Caco-2 (cell line): ENCODE results near the genes ANKRD37 and PDLIM3.

DNA sequence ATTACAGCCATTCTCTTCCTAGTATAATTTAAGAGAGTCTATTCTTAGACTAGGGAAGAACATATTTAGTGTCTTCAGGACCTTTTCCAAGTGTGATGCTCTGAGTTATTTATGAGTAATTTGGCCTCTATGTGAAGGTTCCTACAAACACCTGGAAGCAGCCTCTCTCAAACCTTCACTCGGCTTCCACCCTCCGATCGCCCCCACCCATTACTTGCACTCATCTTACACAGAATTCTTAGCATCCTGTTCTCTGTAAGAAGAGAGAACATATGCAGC is 29.4 kb upstream of the CENPU start:
- PRO-cap = no peak
- RRBS = no CpG with 5 or more reads among the region's 3 CpGs

- PRO-cap = no peak
- RRBS = no CpG with 5 or more reads among the region's 13 CpGs
Observed at GRCh38 chr4:184788427-184788839, 37.3 kb downstream of the ACSL1 start.

- PRO-cap = no peak
- RRBS = no CpG with 5 or more reads among the region's 19 CpGs
Observed at GRCh38 chr4:184794549-184795523, 30.9 kb downstream of the ACSL1 start.

DNA sequence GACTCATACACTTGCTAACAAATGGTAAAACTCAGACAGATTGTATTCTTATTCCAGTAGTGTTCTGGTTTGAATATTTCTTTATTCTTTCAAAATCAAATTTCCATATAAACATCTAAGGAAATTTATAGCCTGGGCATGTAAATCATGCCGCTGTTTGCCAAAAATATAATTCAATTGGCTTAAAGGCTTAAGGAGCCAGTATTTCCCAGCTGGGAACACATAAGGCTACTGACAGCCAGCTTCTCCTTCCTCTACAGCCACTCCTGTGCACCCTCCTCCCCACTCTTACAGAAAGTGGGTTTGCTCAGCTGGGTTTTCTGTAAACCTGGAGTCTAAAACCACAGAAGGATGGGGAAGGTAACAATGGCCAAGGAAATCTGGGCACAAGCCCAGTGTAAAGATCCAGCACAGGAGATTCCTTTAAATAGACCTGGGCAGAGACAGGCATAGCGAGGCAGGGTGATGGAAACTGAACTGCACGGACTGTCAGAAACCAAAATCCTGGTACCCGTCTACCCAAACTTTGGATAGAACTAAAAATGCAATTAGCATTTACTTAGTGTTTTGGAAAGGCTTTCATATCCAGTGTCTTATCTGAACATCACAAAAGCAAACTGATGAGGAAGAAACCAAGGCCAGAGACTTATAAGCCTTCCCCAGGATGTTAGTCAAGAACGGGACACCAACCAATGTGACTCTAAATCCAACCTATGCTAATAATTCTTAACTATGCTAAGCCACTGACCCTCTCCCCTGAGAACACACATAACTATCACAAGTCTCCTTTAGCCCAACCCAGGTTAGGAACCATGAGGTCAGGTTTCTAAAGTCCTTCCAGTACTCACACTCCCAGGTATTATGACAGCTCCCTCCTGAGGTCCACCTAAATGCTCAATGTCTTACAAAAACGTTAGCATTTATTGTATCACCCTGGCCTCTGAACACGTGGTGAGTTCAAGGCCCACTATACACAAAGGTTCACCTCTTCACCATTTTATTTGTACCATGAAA is 18.3 kb downstream of the ACSL1 start:
- PRO-cap = no peak
- RRBS = no CpG with 5 or more reads among the region's 7 CpGs

DNA sequence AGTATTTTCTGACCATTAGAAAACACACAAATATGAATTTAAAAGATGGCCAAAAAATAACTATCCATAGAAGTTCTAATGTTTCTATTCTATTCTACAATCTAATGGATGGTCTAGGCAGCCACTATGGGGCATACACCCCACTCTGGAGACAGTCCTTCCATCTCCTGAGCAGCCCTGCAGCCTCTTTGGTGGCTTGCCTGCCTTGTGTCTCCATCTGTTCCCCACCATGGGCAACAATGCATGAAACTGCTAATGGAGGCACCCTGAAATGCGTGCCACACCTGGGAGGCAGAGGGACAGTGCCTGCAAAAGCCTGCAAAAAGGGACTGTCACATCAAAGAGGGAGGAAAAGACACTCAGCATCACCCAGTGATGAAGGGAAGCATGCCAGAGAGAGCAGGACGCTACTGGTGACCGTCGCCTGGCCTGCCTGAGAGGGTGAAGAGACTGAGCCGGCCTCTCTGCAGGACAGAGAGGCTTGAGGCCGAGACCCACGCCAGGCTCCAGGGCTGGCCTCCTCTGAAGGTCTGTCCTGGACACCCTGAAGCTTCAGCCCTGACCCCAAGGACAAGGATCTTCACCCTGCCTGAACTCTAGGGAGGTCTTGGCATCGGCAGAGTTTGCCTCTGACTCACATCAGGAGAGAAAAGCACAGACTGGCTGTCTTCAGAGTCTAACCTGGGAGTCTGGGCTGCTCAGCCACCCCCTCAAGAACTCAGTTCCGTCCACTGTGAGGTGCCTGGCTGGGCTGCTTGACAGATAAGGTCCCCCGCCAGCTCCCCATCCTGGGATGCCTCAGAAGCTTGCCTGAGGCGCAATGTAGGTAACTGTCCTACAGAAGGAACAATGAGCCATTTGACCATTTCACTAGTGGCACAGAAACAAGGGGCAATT is 8.2 kb downstream of the ACSL1 start:
- PRO-cap = no peak
- RRBS = no CpG with 5 or more reads among the region's 11 CpGs

GRCh38 chr4:184850696-184851796 is 25.3 kb upstream of the ACSL1 start:
- PRO-cap = no peak
- RRBS = no CpG with 5 or more reads among the region's 10 CpGs

- PRO-cap = no peak
- RRBS = no CpG with 5 or more reads among the region's 15 CpGs
Observed at GRCh38 chr4:184859934-184860693, 34.3 kb upstream of the ACSL1 start.

GRCh38 chr4:184882288-184882873 is 56.6 kb upstream of the ACSL1 start:
- PRO-cap = no peak
- RRBS = no CpG with 5 or more reads among the region's 11 CpGs

DNA sequence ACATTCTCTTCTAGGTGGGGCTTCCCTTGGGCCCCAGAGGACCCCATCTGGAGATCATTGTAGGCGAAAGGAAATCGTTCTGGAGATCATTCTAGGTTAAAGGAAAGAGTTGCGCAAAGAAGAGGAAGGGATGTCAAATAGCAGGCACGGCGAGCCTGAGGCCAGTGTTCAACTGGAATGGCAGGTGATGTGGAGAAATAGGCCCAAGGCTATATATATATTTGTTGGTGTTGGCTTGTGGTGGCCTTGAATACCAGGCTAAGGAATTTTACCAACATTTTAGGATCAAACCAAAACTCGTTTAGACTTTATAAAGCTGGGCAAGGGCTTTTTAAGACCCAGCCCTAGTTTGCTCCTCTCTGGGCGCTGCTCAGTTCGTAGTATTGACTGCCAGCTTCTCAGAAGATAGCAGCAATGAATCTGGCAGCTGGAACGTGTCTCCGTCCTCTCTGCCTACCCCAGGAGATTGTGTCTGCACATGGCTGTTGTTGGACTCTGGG is 68.5 kb upstream of the ACSL1 start:
- PRO-cap = no peak
- RRBS = no CpG with 5 or more reads among the region's 10 CpGs

GRCh38 chr4:184978199-184978536 is 40.1 kb upstream of the HELT start:
- PRO-cap = no peak
- RRBS = no CpG with 5 or more reads among the region's 6 CpGs

- PRO-cap = no peak
- RRBS = 57% methylated on average over 3 of the region's 11 CpGs
Observed at GRCh38 chr4:185202295-185202849, 1.4 kb downstream of the CFAP97 start.

DNA sequence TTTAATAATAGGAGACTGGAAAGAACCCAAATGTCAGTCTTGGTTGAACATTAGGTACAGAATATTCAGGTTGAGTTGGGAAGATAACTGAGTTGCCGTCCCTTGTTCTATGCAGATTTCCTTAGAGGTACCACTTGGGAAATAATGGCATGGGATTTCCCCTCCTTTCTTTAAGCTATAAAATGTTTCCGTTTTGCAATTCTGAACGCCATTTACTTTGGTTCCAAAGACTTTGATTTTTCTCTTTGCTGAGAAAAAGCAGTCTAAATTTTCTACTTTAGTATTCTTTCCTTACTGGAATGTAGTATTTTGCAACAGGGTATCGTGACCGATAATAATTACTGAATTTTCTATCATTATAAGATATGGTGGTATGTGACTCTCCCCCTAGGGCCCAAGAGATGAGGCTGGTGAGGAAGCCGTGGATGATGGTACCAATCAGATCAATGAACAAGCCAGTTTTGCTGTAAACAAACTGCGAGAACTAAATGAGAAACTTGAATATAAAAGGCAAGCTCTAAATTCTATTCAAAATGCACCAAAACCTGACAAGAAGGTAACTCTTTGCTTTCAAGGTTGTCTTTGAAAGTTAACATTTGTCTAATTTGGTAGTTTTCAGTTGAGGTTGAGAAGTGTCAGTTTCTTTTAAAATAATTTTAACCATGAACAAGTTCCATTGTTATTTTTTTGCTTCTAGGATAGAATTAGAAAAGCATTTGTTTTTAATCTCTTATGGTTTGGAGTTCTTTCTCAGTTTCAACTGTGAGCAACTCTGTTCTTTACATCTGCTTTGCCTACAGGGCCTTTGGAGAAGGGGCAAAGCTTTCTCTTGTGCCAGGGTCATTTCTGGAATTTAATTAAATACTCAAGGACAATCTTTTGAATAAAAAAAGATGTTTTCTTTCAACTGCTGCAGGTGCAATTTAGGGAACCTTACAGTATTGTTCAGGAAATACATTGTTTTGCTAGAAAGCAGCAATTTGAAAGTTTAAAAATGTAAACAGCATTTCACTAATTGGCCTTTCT is 63.2 kb downstream of the LRP2BP start:
- PRO-cap = no peak
- RRBS = no CpG with 5 or more reads among the region's 7 CpGs

DNA sequence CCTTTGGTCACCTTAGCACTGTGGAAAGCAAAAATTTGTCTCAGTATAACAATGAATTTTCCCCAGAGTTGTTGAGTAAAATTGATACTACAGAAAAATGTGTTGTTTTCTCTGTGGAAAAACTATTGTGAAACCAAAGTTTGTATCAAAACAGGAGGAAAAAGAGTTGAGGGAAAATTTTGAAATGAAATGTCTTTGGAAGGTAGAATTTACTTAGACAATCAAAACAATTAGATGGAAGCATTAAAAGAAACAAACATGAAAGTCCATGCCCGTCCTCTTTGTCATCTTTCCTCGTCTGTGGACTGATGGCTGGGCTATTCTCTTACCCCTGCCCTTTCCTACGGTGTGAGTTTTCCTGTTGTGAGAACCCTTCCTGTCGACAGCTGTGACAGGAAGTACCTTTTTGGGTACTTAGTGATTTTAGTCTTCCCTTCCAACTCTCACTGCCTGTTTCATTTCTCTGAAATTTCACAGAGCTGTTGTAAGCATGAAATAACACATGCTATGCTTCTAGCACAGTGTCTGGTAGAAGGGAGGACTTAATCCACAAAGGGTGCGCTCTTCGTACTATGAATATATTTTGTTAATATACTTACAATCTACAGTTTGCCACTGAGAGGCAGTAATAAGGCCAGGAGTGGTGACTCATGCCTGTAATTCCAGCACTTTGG is 50.7 kb downstream of the LRP2BP start:
- PRO-cap = no peak
- RRBS = no CpG with 5 or more reads among the region's 6 CpGs

DNA sequence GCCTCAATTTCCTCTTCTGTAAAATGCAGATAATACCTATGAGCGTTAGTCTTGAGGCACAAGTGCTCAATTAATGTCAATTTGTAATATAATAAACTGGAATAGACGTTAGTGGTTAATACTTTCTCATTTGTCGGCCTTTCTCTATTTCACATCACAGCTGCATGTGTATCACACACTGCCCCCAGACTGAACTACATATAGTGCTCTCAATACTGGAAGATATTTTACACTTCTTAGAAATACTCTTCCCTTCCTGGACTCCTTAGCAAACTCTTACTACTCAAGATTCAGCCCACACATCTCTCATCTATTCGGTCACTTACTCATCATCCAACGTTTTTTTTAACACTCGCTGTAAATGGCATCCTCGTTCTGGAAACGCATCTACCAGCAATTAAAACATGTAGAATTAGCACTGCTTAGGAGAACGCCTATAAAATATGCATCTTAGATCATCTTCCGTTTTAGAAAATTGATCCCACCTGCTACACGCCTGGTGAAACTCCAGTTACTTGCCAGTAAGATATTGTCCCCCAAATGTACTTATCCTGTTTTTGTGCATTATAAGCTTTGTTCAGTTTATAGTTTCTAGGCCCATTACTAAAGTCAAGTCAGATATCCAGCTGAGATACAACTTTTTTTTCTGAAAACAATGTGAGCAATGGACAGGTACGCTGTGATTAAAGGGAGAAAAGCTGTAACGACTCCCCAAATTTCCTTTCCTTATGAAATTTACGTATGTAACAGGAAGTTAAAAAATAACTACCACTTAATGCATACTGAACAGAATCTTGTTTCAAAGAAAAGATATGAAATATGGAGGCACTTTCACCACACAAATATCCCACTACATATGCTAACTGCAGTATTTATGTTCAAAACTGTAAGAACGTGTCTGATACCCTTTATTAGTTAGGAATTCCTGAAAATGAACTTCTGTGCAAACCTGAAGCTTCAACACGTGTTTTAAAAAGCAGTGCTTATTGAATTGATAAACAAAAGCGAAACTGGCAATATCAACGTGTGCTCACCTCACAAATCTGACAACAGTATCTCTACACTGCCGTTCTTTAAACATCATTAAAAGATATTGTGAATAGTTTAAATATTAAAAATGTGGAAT is 908 bp downstream of the LRP2BP start:
- PRO-cap = no peak
- RRBS = no CpG with 5 or more reads among the region's 19 CpGs

DNA sequence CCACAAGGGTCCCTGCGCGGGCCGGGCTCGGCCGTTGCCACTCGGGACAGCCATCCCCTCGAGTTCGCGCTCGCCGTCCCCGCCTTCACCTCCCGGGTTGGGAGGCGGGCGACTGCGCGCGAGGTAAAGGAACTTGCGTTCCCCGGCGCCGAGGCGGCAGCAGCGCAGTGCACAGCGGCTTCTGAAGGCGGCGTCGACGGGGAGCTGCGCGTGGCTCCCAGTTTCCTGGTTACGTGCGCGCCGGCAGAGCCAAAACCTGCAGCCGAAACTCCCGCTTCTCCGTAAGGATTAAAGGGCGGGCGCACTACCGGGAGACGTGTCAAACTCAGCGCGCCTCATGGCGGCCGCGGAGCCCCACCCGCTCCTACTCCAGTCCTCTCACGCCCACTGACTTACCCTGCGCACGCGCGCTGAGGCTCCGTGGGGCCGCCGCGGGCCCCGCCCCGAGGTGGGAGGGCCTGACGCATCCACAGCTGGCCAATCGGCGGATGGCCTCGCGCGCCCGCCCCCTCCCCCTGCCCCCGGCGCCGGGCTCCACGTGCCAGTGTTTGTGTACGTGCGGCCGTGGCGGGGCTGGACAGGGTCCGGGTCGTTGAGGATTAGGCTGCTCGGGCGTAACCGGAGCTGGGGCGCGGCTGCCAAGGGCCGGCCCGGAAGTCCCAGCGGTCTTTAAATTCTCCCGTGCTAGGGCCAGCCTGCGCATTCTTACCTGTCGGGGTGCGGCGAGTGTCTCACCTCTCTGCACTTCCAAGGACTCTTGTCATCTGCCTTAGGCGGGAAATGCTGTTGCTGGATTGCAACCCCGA is at the start of gene ANKRD37:
Gene ANKRD37, plus strand, starts transcription at position 698 of the 806 bp plus-strand sequence.
- PRO-cap = bidirectional peak, plus-strand start at position 700 of the sequence, minus-strand start at position 290 of the sequence
- RRBS = 3% methylated on average over 39 of the region's 91 CpGs

- PRO-cap = no peak
- RRBS = no CpG with 5 or more reads among the region's 14 CpGs
Observed at GRCh38 chr4:185531571-185532153, 3.6 kb downstream of the PDLIM3 start.

GRCh38 chr4:185535317-185535947 is at the start of gene PDLIM3:
Gene PDLIM3 (minus strand): TSS chr4:185535507.
- PRO-cap = bidirectional peak, plus-strand start at chr4:185535624, minus-strand start at chr4:185535462
- RRBS = 3% methylated on average over 29 of the region's 51 CpGs

- PRO-cap = no peak
- RRBS = no CpG with 5 or more reads among the region's 13 CpGs
Observed at GRCh38 chr4:185573428-185574340, 38.4 kb upstream of the PDLIM3 start.

- PRO-cap = no peak
- RRBS = no CpG with 5 or more reads among the region's 9 CpGs
Observed at GRCh38 chr4:185726934-185727490, 85.0 kb downstream of the SORBS2 start.

GRCh38 chr4:185730248-185730756 is 81.7 kb downstream of the SORBS2 start:
- PRO-cap = no peak
- RRBS = no CpG with 5 or more reads among the region's 3 CpGs